Ishikawa (cell line): ENCODE measurements around the genes TXNDC2 and GNAL.

DNA sequence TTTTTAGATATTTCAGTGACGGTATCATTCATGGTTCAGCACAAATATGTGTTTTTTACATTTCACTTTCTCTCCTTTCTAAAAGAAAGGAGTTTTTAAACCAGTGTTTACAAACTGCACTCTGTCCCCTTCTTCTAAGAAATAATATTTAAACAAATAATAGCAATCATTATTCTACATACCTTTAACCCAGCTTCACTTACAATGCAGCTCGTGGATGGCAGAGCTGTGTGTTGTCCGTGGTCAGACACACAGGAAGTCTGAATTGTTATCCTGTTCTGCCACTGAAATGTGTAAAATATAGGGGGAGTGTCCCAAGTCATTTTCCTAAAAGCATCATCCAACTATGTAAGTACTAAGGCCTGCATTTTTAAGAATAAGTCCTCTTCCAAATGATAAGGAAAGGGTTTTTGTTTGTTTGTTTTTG lies 2.6 kb upstream of the PPP4R1 start:
- RRBS, result no CpG with 5 or more reads among the region's 3 CpGs

GRCh38 chr18:9707024-9707854 lies 862 bp upstream of the RAB31 start:
- RRBS, result no CpG with 5 or more reads among the region's 20 CpGs

DNA sequence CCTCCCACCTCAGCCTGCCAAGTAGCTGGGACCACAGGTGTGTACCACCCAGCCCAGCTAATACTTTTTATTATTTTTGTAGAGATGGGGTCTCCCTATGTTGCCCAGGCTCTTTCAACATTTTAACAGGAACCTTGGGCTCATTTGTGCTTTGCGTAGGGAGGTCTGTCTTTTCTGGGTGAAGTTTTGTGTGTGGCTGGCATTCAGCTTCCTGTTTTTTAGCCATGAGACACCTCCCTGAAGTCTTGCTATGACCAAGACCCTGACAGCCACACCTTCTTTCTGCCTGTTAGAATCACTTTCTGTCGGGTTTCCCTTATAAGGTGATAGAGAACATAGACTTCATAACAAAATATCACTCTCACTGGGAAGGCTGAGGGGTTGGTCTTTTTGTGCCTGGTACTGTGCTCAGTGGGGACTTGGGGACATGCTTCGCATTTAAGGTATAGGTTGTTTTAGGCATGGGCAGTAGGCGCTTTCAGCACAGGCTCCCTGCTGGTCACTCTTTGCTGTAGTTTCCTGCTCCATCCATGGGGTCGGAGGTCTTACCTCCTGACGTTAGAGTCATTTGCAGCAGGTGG lies 3.5 kb downstream of the RAB31 start:
- RRBS, result no CpG with 5 or more reads among the region's 6 CpGs

- RRBS, result no CpG with 5 or more reads among the region's 6 CpGs
These were observed 8.3 kb downstream of the RAB31 start for GRCh38 chr18:9716361-9716886.

- RRBS, result no CpG with 5 or more reads among the region's 8 CpGs
These were observed 9.0 kb downstream of the RAB31 start for GRCh38 chr18:9716887-9717683.

DNA sequence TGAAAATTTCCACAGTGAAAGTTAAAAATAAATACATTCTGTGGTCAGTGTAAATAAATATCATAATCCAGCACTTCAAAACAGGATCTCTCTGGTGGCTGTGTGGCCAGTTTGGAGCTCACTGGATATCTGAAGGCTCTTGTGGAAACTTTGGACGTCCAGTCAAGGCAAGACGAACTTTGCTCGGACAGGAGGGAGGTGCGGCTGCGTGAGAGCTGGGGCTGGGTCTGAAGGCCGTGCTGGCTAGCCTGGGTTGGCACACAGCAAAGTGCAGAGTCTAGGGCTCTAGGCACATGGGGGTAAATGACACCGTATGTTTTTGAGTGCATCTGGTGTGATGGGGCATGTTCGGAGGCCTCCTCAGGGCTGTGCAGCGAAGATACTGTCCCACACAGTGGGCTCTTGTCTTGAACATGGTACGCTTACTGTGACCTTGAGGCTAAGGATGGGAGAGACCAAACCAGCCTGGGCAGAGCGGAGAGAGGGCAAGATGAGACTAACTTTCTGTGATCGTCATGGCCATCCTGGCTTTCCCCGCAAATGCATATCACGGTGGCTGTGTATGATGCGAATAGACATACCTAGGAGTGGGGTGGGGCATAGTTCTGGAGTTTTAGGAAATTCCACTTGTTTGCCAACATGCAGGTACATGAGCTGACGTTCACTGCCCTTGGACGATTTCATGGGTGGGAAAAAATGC lies 78.7 kb upstream of the TXNDC2 start:
- RRBS, result no CpG with 5 or more reads among the region's 17 CpGs

DNA sequence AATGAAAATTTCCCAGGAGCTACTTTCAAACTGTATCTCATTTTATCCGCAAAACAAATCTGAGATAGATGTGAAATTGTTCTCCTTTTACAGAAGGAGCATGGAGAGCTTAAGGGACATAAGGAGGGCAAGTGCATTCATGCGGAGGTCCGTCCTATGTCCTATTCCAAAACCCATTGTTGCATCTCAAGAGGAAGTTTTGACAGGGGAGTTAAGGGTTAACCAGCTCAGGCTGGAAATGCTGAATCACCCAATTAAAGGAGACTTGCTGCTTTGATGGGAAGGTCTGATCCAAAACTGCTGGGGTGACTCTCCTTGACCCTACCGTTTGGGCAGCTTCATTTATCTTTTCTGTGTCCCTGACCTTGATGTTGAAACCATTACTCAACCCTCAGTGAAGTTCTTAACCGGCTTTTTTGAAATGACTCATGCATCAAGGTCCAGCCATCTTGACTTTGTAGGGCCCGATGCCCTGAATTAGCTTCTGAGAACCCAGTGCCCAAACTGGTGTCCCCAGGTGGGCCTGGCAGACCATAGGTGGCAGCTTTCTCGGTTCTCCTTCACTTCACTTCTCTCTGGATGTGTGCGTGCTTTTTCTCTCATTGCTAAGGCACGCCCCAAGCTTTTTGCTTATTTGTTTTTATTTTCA lies 16.0 kb upstream of the TXNDC2 start:
- RRBS, result no CpG with 5 or more reads among the region's 9 CpGs

DNA sequence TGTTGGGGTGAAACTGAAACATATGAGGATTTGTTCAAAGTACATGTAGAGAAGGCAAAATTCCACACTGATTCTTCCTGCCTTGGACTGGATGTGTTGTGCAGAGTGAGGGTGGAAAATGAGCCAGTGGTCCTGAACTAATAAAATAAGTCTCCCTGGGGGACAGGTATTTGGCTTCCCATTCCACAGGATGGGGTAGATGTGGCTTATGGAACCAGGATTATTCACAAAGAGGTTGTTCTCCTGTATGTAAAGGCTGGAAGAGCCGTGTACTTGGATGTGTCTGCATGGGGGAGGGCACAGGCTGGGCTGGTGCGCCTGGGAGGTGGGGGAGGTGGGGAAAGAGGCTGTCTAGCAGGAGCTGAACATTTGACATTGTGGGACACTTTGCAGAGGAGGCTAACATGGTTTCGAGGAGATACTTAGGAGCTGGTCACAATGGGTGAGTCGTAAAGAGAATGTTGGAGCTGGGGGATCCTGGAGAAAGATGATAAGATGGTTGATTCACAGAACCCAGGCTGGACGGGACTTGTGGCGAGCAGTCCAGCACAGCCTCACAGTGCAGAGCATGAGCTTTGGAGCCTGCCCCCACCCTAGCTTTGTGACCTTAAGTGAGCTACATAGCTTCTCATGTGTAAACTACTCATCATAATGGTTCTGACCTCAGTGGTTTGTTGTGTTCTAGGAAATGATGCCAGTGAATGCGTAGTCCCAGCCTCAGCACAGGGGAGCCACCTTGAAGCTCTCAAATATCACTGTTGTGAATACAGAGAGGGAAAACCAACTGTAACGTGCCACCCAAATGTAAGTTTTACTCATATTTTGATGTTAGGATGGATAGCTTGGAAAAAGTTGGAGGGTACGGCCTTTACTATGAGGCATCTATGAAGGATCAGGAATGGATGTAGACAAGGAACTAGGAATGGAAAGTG lies at the start of gene TXNDC2:
TXNDC2 (plus strand) TSS at position 697 of the 932 bp plus-strand sequence.
- RRBS, result no CpG with 5 or more reads among the region's 9 CpGs

DNA sequence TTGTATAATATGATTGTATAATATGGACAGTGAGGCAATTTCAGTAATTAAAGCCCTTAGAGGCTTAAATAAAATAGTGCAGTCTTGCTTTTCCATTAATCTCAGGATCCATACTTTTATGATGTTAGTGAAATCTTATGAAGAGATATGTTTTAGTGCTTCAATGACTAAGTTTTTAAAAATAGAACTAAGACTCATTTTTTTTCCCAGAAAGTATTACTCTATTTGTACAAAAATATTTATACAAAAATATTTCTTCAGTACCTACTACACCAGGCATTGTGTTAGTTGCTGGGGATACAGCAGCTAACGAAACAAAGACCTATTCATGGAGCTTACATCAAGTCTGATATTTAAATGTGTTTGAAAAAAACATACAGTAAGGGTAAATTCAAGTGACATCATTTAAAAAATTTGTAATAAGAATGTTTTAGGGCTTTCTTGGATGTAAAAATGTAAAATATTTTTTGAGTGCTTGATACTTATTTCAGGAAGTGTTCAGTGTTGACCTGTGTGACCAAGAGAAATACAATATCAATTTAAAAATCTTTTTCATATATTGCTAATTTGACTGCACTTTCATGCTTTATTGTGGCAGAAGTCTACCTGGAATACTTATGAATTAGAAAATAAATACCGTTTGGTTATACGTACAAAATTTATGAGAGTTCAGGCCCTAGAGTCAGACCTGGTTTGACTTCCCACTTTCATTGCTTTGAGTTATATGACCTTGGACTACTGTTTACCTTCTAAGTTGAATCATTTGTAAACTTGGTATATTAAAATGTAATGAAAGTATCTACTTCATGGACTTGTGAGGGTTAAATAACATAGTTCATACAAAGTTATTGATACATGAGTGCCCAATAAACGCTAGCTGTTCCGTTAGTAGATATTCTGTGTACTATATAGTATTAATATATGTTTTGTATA lies 11.7 kb downstream of the VAPA start:
- RRBS, result no CpG with 5 or more reads among the region's 5 CpGs

- RRBS, result no CpG with 5 or more reads among the region's 11 CpGs
These were observed 47.3 kb downstream of the VAPA start for GRCh38 chr18:9960643-9961941.

DNA sequence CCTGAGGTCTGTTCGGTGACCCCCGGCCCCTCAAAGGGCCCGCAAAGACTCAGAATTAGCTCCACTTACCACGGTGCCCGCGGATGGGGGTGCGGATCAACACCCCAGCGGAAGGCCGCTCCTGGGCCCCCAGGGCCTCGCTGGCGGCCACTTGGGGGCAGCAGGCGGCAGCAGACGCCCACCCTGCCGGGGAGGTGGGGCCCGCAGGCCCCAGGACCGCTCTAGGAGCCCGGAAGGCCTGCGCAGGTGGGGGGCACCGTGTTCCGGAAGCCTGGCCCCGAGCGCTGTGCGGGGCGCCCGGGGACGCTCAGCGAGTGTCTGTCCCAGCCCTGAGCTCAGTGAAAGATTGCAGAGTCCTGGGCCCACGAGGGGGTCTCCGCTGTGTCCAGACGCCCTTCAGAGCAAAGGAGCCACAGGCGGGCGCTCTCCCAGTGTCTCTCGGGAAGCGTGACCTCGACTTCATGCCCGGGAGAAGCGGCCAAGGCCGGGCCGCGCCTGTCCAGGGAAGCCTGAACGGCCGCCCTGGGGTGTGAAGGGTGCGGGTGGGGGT lies 118.7 kb downstream of the VAPA start:
- RRBS, result 71% methylated on average over 4 of the region's 43 CpGs

DNA sequence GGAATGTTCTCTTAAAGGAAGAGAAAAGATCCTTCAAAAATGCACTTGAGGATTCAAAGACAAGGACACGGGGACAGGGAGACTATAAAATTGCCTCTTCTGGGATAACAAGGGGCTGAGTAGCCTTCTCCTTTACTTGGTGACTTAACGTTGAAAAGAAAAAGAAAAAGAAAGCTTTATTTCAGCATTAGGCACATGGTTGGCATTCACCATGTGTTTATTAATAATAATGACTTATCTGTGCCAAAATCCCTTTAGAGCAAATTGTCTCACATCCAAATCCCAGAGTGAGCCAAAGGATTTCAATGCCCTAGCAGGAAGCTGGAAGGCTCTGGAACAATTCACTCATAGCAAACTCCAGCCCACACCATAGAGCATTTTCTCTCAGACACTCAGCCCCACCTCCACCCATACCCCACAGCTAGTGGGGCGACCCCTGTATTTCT lies 100.3 kb upstream of the APCDD1 start:
- RRBS, result no CpG with 5 or more reads among the region's 3 CpGs

GRCh38 chr18:10414227-10414513 lies 40.3 kb upstream of the APCDD1 start:
- RRBS, result 86% methylated on average over 3 of the region's 14 CpGs

DNA sequence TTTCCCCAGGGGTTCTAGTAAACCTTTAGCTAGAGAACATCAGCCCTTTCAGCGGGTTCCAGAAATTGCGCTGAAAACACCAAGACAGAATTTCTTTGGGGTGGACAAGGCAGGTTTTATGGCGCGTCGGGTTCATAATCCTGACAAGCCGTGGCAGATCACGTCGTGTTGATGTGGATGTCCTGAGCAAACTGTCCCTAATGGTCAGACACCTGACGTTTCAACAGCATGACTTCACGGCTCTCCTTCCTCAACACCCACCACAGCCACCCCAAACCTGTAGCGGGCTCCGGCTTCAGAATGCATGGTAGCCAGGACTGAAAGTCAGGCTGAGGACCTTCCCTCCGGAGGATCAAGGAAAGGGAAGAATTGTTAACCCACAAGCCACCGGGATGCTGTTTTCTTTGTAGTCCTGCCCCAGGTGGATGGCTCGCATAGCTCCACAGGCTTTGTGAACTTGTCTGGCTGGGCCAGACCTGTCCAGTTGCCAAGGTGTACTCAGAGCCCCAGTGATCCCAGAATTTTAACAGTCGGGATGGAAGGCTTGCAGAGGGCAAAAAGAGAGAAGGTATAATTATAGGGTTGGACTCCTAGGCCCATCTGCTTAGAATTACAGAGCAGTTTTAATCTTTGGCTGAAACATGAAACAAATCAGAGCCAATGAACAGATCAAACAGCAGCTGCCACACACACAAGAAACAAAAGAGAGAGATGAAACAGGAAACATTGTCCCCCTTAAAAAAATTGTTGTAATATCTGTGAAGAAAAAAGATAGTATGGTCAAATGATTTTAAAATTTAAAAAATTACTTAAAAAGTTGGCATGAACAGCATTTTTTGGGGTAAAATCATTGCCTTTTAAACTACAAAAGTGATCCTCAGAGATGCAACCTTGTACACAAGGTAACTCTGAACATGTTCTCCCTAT lies 1.6 kb downstream of the APCDD1 start:
- RRBS, result 39% methylated on average over 2 of the region's 16 CpGs

- RRBS, result 2% methylated on average over 5 of the region's 31 CpGs
These were observed 2.0 kb downstream of the PIEZO2 start for GRCh38 chr18:11147244-11147931.

GRCh38 chr18:11161660-11161916 lies 12.2 kb upstream of the PIEZO2 start:
- RRBS, result no CpG with 5 or more reads among the region's 3 CpGs

DNA sequence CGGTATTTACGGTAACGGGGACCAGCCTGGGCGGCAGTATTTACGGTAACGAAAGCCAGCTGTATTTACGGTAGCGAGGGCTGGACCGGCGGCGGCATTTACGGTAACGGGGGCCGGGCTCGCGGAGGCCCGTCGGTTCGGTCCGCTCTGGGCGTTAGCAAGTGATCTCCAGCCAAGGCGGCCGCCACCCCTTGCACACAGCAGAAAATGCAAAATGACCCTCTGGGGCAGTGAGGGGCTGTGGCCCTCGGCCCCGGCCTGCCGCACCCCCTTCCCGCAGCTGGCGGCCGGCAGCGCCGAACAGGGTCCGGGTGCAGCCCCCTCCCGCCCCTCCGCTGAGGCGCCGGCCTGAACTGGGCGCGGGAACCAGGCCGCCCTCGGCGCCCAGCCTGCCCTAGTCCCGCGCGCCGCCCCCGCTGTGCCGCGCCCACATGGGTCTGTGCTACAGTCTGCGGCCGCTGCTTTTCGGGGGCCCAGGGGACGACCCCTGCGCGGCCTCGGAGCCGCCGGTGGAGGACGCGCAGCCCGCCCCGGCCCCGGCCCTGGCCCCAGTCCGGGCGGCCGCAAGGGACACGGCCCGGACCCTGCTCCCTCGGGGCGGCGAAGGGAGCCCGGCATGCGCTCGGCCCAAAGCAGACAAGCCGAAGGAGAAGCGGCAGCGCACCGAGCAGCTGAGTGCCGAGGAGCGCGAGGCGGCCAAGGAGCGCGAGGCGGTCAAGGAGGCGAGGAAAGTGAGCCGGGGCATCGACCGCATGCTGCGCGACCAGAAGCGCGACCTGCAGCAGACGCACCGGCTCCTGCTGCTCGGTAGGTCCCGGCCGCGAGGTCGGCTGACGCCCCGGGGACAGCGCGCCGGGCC lies at the start of gene GNAL:
GNAL (plus strand) TSS at position 132 of the 859 bp plus-strand sequence.
- RRBS, result under 1% methylated on average over 25 of the region's 104 CpGs

- RRBS, result 88% methylated on average over 9 of the region's 38 CpGs
These were observed 62.2 kb downstream of the GNAL start for GRCh38 chr18:11751278-11751721.

- RRBS, result no CpG with 5 or more reads among the region's 8 CpGs
These were observed 71.8 kb downstream of the GNAL start for GRCh38 chr18:11760754-11761295.

- RRBS, result no CpG with 5 or more reads among the region's 9 CpGs
These were observed 32.7 kb upstream of the CHMP1B start for GRCh38 chr18:11818583-11818913.